ENCODE data around the genes DYNC1H1 and TECPR2.

- PRO-cap, result no peak
Observed at GRCh38 chr14:101962254-101962892, 2.0 kb upstream of the DYNC1H1 start.

GRCh38 chr14:101964052-101965214 is at the start of gene DYNC1H1:
Gene DYNC1H1 (plus strand): TSS chr14:101964573.
- PRO-cap, result bidirectional peak, plus-strand start at chr14:101964573, minus-strand start at chr14:101964395

DNA sequence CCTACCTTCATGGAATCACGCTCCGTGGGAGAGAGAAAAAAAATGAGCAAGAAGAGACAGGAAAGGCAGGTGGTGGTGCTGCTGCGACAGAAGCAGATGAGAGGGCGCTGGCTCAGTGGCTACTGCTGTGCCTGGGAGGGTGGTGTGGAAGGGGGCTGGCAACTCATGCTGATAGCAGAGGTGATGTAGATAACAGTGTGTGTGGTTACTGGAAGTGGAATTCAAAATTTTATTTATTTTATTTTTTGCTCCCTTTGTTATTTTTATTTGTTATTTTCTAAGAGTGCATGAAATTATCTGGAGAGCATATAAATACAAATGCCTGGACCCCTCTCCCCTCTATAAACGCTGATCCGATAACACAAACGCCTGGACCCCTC is 33.5 kb downstream of the DYNC1H1 start:
- PRO-cap, result no peak

DNA sequence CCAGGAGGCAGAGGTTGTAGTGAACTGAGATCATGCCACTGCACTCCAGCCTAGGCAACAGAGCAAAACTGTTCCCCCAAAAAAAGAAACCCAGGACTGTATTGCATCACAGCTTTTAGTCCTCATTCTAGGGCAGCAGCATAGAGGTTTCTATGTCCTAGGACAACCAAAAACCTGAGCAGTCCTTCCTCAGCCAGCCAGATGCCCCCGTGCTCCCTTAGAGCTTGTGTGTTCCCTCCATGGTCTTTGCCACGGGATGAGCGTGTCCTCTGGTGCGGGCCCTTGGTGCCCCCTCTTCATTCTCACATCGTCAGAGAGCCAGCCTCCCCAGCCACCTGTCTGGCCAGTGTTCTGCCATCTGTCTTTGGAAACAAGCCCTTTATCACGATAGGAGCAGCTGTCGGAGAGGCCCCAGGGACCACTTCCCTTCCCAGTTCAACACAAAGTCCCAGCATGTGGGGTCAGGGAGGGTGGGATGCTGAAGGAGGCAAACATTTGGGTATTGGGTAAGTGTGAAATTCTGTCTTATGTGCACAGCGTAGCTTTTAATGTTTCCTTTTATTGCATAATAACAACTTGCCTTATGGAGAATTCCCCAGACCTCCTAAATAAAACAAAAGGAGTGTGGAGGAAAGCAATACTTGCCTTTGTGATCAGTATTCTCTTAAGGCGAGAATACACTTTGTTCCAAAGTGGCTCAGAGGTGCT is 44.5 kb downstream of the DYNC1H1 start:
- PRO-cap, result no peak

GRCh38 chr14:102084585-102085261 is 2.1 kb downstream of the HSP90AA1 start:
- PRO-cap, result no peak

DNA sequence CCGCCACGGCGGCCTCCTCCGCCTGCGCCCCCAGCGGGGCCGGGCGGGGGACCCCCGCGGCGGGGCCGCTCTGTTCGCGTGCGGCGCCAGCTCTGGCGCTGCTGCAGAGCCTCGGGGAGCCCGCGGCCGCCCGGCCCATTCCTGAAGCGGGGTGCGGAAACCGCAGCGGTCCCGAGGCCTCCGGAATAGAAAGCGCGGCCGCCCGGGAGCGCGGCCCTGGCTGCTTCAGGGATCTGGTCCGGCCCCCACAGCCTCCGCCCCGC is 252 bp downstream of the HSP90AA1 start:
- PRO-cap, result no peak

- PRO-cap, result no peak
Observed at GRCh38 chr14:102140093-102141086, 693 bp downstream of the WDR20 start.

DNA sequence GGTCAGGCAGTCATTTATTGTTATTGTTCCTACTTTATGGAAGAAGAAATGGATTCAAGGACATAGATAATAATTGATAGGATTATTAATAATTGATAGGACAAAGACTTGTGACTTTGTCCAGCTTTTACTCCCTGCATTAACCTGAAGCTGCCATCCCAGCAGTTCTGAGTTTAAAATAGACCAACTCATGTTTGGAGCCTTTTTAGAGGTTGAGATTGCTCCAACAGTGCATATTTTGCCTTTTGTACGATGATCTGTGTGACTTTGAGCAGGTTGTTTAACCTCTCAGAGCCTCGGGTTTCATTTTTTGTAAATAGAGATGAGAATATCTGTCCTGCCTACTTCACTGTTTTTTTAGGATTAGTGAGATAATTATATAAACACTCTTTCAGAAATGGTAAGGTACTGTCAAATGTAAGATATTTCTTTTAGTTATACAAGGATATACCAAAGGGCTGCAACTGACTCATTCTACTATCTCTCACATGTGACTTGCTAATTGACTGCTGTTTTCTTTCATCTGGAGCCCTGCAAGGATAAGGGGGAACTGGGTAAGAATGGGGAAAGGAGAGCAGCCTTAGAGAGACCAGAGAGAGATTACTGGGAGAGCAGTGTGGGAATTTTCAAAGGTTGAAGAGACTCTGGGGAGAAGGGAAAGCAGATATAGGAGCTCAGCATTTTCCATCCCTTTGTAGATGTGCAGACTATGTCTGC is 15.3 kb downstream of the WDR20 start:
- PRO-cap, result no peak

DNA sequence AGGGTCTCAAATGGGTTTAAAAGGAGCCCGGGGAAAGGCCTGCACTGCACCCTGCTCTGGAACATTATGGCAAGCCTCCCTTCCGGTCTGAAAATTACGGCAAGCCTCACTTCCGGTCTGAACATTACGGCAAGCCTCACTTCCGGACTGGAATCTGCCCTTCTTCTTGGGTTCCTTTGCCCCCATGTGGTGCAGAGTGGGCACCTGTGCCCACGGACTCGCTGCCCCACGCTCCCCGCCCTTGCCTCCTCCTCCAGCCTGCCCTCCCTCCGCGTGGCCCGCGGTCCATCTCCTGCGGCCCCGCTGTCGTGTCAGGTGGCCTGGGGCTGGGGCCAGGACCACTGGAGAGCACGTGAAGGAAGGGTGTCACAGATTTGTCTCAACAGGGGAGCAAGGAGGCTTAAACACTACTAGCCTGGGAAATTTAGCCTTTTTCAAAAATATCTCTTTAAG is 77.4 kb downstream of the MOK start:
- PRO-cap, result no peak

GRCh38 chr14:102253037-102253739 is 51.8 kb downstream of the MOK start:
- PRO-cap, result no peak

GRCh38 chr14:102262947-102263638 is 41.9 kb downstream of the MOK start:
- PRO-cap, result no peak

DNA sequence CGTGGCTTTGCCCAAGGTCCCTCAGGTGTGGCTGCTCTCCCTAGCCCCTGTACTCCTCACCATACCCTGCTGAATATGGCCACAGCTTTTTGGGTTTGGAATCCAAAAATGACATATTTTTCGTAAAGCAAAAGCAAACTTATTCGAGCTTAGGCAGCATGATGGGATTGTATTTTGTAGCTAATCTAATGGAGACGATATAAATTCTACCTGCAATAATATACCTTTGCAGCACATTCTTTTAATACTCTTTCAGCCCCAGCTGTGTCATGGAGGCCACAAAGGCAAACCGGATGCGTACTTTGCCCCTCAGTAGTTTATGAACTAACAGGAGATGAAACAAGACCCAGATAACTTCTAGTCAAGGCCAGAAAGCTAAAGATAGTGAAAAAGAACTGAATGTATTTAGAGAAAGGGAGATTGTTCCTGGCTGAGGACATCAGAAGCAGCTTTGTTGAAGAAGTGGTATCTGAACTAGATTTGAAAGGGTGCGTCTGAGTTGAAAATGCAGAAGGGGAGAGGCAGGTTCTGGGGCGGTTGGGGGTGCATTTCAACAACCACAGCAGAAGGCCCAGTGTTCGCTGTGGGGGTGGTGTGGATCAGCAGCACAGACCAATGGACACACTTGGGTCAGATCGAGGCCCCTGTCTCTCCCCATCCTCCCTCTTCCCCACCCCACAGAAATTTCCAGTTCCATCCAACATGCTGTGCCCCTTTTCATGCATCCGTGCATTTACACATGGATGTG is 2.0 kb downstream of the ZNF839 start:
- PRO-cap, result no peak

GRCh38 chr14:102362774-102364060 is at the start of gene TECPR2:
Gene TECPR2 (plus strand): TSS chr14:102362941.
- PRO-cap, result bidirectional peak, plus-strand start at chr14:102363089, minus-strand start at chr14:102362851

DNA sequence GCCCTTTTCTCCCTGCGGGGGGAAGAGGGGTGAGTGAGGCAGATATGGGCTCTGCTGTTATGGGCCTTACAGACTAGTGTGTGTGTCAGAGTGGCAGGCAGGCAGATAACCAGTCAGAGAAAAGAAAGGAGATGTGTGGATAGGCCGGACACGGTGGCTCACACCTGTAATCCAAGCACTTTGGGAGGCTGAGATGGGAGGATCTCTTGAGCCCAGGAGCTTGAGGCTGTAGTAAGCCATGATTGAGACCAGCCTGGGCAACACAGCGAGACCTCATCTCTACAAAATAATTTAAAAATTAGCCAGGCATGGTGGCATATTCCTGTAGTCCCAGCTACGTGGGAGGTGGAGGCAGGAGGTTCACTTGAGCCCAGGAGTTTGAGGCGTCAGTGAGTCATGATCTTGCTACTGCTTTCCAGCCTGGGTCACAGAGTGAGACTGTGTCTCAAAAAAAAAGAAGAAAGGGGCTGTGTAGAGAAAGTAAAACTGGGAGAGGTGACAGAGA is 12.2 kb downstream of the TECPR2 start:
- PRO-cap, result no peak

DNA sequence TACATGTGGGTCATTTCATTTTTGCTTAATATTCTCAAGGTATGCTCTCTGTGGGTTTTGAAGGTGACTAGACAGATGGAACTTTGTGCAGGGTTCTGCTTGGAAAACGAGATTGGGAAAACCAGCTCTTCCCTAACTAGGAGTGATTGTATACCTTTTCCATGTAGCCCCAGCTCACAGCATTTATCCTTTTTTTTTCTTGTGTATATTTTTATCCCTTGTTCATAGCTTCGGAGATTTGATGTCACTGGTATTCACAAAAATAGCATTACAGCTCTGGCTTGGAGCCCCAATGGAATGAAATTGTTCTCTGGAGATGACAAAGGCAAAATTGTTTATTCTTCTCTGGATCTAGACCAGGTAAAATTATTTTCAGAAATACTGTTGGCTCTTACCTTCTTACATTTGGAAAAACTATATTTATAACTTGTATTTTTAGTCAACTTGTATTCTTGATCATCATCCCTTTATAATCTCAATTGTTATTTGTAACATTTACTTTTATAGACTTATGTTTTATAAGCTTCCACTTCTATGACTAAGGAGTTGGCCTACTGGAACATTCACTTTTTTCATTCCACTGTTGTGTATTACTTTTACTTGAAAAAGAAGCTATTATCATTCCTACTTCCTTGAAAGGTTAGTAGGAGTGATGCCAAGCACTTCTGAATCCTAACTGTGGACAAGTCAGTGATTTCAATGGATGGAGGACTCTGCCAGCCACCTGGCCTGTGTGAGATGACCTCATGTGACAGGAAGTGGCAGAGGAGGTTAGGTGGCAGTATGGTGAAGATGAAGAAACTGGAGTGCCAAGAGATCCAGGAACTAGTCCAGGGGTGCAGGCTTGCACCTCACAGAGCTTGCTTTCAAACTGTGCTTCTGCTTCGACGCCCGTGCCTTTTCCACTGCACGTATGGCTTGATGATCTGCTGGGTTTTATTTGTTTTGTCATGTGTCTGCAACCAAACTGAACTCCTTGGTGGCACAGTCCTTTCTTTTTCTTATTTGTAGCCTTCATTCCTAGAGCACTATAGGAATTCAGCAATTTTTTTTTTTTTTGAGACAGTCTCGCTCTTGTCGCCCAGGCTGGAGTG is 45.9 kb downstream of the TECPR2 start:
- PRO-cap, result no peak

- PRO-cap, result no peak
Observed at GRCh38 chr14:102527302-102527867, 17.8 kb upstream of the ANKRD9 start.

- PRO-cap, result no peak
Observed at GRCh38 chr14:102551913-102552646, 40.4 kb upstream of the RCOR1 start.

DNA sequence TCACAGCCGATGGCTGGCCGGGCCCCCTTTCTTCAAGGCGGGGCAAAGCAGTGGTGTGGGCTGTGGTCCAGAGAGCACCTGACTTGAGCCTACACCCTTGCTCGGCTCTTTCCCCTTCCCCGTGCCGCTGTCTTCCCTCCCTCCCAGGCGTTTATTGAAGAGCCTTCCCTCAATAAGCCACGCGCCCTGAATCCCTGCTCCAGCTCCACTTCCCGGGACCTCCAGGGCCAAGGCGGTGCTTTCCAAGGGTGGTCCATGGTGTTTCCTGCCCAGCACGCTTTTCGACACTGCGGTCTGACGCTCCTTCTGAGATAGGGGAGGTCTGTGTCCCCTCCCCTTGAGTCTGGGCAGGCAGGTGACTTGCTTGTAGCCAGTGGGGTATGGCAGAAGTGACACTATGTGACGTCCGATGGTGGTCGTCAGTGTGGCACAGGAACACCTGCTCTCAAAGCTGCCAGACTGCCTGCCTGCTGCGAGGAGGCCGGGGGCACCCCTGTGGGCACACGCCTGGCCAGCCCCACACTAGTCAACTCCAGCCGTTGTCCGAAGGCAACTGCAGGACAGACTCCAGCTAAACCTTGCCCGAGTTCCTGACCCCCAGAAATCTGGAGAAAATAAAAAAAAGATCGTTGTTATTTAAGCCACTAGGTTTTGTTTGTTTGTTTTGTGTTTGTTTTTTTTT is 16.1 kb upstream of the TRAF3 start:
- PRO-cap, result no peak

DNA sequence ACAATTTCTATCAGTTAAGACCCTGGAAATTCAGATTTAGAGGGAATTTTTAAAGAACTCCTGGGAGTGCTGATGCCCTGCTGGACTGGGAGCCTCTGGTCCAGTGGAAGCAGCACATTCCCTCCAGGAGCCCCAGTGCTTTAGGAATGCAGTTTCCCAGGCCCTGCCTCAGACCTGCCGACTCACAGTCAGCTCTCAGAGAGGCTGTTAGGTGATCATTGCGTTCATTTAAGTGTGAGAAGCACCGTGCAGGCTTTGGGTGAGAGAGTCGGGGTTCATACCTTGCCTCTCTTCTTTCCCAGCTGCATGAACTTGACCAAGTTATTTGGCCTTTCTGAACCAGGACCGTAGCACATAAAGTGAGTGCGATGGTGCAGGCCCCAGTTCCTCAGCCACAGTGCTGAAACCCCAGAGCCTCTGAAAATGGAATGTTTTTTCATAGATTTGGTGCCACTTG is 22.9 kb downstream of the TRAF3 start:
- PRO-cap, result no peak

- PRO-cap, result no peak
Observed at GRCh38 chr14:102849574-102850342, 72.5 kb downstream of the TRAF3 start.